SK-N-MC (cell line): Measurements from ENCODE around the gene OR13A1.

GRCh38 chr10:43318104-43318733, 51.4 kb upstream of the RASGEF1A start:
- RRBS = no CpG with 5 or more reads among the region's 10 CpGs

DNA sequence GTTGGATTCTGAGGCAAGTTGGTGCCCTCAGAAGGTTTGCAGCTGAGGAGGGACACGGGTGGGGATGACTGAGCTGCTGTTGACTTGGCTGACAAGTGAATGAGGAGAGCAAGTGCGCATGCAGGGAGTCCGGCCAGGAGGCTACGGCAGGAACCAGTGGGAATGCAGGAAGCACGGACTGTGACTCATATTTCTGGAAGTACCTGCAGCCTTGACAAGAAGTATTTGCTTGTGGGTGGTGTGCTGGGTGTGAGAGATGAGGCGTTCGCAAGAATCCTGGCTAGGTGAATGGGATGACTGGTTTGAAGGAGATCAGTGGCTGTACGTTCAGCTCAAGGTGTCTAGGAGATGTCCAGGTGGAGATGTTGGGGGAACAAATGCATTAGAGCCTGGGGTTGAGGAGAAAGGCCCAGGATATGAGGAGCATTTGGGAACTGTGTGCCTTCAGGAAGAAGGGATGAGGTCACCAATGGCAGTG, 30.8 kb upstream of the FXYD4 start:
- RRBS = no CpG with 5 or more reads among the region's 8 CpGs

DNA sequence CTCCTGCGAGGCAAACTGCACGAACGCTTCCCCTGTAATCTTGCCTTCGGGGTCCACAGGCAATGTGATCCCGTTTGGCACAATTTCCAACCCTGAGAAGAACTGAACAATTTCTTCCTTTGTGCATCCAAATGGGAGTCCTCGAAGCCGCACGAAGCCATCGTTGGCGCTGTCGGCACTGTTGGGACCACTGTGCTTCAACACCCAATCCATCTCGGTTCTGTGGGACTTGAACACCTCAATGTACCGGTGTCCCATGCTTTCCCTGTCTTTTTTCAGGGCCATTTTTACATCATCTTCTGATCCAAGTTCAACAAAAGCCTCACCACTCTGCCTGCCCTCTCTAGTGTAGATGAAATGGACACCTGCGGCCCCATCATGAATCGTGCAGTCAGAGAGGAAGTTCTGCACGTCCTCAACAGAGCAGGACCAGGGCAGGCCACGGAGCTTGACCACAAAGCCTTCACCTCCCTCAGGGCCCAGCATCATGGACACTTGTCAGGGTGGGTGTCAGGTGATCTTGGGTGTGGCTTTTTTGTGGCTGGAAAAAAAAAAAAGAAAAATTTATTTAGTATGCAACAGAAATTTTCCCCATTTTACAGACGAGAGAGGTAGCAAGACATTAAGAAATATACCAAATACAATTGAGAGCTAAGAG, 16.1 kb downstream of the FXYD4 start:
- RRBS = no CpG with 5 or more reads among the region's 18 CpGs

DNA sequence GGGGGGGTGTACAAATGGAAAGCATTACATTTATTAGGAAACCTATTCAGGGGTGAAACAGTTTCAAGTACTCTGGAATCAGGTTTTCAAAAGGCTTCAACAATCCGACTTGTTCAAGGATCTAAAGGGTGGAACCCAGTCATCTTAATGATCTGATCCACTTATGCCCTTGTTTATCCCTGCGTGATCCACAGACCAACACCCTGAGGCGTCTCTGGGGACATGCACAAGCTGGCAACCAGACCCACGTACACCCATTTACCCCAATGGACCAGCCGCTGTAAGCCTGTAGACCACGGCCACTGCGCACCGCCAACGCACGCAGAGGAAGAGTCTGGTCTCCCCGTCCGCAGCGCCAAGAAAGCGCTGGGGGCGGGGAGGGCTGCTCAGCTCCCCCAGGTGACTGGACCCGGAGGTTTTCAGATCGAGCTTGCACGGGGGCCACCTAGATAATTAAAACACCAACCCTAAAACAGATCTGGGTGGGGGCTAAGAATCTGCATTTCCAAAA, 13.3 kb downstream of the HNRNPF start:
- RRBS = no CpG with 5 or more reads among the region's 18 CpGs

GRCh38 chr10:43396897-43397109, 12.2 kb downstream of the HNRNPF start:
- RRBS = 1% methylated on average over 10 of the region's 23 CpGs

DNA sequence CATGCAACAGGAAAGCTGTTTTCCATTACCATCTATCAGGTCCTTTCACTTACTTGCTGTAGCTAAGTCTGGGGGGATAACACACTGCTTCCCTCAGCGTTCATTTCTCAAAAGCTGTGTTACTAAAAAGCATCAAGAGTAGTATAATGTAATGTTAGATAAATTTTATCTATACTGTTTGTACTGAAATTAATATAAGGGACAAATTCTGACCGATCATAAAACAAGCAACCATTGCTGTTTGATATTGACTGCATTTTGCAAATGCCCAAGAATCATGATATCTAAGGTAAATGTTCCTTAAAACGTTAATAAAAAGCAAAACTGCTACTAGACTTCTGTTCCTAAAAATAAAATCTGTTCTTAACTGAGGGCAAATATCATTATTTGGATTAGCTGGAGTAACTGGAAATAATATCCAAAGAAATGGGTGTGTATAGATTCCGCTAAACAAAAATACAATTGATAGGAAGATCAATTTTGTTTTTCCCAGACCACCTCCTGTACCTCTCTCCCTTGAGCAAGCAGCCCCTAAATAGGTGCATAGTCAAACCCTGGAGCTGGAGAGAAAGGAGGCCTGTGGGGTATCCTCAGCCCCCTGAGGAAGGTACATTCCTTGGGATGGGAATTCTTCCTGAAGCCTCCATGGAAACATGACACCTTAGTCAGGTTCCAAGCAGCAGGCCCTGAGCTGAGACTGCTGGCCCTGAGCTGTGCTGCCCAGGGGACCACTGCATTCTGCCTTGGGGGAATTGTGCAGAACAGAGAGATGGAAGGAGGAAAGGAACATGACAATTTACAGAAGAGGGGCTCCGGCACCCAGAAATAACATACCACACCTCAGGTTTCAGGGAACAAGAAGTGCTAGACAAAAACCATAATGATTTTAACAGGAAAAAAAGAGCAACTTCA, 7.5 kb downstream of the HNRNPF start:
- RRBS = no CpG with 5 or more reads among the region's 5 CpGs

DNA sequence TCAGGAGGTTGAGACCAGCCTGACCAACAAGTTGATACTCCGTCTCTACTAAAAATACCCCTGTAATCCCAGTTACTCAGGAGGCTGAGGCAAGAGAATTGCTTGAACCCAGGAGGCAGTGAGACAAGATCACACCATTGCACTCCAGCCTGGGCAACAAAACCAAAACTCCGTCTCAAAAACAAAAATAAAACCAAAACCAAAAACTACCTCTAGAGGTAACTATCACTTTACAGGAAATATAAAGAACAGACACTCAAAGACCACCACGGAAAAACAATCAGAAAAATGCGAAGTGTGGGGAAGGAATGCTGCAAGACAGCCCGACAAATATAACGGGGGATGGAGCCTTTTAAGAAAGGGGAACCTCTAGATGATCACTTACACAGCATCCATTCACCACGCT, 4.3 kb downstream of the HNRNPF start:
- RRBS = no CpG with 5 or more reads among the region's 7 CpGs

DNA sequence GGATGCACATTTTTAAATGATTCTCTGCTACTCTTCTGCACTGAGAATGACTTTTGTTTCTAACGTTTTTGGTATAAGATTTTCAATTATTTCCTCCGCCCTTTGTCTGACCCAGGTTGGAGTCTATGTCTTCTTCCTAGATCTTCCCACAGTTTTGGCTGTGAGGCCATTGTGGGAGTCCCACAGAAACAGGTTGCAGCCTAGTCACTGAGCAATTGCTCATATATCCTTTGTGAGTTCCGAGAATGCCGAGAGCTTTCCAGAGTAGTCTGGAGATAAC, 167.9 kb upstream of the ZNF32 start:
- RRBS = no CpG with 5 or more reads among the region's 4 CpGs

GRCh38 chr10:43870708-43871497, 222.2 kb upstream of the ZNF32 start:
- RRBS = no CpG with 5 or more reads among the region's 19 CpGs

DNA sequence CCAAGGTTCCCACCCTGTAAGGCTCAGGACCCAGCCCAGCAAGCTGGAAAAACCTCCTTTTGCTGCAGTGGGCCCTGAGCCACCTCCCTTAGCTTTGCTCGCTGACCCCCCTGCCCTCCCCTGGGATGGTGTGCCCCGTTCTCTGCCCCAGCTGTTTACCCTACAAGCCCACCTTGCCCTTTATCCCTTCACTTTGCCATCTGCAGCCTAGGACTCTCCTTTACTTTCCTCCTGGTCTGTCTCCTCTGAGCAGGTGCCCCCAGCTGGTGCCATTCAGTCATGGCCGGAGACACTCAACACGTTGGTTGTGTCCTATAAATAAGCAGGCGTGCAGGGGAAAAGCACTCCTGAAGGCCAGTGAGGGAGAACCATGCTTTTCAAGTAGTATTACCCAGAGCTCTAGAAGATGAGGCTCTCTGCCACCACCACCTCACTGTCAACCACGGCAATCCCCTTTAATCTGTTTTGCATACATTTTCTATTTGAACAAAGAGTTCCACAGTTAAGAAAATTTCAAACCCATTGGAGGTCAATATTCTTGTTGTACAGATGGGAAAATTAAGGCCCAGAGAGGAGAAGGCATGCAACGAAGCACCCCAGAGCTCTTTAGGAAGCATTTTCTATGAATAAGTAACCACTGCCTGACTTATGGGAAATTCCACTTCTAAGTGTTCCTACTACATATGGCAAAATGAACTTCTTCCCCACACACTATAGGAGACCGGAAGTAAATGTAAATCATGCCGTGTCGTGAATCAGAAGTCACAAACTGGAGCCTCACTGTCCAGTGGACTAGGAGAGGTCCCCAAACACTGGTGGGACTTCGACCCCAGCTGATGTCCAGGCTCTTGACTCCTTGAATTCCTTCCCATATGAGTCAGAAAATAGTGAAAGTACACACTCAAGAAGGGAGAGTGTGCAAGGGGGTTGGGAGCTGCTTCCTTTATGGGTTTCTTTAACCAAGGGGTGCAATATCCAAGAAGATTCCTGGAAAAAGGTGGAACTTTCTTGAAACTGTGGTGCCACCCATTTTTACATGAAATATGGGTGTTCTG, 6.3 kb downstream of the RASSF4 start:
- RRBS = no CpG with 5 or more reads among the region's 11 CpGs

- RRBS = no CpG with 5 or more reads among the region's 6 CpGs
Measured at GRCh38 chr10:44968873-44969407, 9.3 kb downstream of the RASSF4 start.

DNA sequence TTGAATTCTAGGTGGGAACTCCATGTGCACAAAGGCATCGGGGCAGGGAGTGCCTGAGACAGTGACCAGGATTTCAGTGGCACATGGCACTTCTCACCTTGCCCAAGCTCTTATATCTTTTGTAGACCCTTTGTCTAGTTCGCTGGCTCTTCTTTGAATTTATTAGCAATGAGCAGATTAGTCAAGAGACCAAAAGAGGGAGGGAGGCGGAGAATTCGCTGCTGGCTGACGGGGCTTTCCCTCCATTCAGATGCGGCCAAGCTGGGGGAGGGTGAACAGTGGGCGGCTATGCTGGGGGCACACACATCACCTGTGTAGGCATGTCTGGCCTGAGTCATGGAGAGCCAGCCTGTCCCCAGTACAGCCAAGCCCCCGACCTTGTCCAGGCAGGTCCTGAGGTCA, 1.6 kb upstream of the DEPP1 start:
- RRBS = no CpG with 5 or more reads among the region's 8 CpGs

DNA sequence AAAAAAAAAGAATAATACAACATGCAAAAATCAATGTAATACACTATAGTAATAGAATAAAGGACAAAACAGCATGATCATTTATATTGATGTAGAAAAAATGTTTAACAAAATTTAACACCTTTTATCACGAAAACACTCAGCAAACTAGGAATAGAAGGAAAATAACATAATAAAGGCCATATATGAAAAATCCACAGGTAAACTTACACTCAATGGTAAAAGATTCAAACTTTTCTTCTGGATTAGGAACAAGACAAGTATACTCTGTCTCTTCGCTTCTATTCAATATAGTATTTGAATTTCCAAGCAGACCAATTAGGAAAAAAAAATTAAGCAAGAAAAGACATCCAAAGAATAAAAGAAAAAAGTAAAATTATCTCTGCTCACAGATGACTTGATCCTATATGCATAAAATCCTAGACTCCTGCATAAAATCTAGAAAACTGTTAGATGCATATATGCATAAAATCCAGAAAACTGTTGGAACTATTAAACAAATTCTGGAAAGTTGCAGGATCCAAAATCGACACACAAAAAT, at the start of gene OR13A1:
OR13A1 (minus strand) TSS at position 295 of the 541 bp plus-strand sequence.
- RRBS = no CpG with 5 or more reads among the region's 3 CpGs

DNA sequence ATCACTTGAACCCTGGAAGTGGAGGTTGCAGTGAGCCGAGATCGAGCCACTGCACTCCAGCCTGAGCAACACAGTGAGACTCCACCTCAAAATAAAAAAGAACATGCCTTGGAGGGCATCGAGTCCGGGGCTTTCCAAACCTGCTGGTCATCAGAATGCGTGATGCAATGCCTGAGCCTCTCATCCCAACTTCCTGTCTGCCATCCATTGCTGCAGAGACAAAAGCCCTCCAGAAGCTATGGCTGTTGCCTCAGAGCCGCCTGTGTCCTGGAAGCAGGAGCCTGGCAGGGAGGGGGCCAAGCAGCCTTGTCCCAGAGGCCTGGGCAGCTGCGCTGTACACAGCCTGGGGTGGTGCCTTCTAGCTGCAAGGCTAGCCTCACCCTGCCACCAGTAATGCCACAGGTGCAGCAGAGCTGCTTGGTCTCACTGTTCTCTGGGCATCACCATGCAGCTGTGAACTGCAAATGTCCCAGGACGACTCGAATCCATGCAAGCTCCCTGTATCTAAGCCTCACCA, 6.9 kb downstream of the ALOX5 start:
- RRBS = no CpG with 5 or more reads among the region's 9 CpGs

GRCh38 chr10:45445302-45445974, 71.4 kb downstream of the ALOX5 start:
- RRBS = no CpG with 5 or more reads among the region's 16 CpGs

DNA sequence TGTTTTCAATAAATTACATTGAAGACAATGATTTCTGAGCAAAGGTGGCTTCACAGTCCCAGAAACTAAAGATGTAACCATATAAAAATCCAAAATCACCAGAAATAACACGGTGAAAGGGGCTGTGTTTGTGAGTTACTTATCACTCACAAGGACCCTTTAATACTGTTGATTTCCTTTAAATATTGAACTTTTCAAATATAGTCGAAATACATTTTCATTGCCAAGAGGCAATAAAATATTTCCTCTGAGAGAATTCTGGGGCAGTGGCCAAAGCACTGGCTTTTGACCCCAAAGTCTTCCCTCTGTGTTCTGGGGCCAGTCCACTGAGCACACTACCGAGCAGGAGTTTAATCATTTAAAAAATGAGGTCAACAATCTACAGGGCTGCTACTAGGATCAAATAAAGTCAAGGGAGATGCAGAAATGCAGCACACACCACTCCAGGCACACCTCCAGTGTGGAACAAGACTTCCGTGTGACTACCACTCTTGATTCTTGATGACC, 63.7 kb downstream of the MARCHF8 start:
- RRBS = no CpG with 5 or more reads among the region's 4 CpGs

DNA sequence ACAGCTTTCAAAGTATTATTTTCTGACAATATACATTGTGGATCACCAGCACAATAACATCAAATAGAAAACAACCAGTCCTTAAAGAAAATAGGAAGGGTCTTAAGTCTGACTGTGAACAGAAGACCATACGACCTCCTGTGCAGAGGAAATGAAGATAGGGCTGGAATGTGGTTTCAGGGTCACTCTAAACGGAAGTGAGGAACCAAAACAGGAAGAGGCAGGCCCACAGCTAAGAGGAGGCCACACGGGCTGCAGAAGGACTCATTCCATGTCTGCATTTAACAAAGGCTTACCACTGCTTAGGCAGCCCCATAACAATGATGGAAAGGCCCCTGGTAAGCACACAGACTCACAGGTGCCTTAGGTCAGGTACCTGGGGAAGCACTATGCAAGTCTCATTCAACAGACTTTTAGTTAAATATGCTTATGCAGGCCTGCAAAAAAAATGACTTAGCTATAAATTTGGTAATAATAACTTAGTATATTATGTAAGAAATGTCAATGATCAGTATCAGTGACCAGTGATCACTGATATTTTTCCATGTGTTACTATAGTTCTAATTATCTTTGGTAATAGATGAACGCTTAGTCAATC, 22.4 kb upstream of the MARCHF8 start:
- RRBS = no CpG with 5 or more reads among the region's 4 CpGs

DNA sequence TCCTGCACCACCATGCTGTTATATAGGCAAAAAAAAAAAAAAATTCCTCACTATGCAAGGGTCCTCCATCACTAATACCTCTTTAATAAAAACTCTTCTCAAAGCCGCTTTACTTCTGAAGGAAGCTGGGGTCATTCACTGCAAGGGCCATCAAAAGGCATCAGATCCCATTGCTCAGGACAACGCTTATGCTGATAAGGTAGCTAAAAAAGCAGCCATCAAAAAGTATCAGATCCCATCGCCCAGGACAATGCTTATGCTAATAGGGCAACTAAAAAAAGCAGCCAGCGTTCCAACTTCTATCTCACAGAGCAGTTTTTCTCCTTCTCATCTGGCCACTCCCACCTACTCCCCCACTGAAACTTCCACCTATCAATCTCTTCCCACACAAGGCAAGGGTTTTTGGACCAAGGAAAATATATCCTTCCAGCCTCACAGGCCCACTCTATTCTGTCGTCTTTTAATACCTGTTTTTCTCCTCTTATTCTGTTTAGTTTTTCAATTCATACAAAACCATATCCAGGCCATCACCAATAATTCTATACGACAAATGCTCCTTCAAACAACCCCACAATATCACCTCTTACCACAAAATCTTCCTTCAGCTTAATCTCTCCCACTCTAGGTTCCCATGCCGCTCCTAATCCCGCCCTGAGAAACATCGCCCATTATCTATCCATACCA, 39.9 kb upstream of the MARCHF8 start:
- RRBS = no CpG with 5 or more reads among the region's 9 CpGs

DNA sequence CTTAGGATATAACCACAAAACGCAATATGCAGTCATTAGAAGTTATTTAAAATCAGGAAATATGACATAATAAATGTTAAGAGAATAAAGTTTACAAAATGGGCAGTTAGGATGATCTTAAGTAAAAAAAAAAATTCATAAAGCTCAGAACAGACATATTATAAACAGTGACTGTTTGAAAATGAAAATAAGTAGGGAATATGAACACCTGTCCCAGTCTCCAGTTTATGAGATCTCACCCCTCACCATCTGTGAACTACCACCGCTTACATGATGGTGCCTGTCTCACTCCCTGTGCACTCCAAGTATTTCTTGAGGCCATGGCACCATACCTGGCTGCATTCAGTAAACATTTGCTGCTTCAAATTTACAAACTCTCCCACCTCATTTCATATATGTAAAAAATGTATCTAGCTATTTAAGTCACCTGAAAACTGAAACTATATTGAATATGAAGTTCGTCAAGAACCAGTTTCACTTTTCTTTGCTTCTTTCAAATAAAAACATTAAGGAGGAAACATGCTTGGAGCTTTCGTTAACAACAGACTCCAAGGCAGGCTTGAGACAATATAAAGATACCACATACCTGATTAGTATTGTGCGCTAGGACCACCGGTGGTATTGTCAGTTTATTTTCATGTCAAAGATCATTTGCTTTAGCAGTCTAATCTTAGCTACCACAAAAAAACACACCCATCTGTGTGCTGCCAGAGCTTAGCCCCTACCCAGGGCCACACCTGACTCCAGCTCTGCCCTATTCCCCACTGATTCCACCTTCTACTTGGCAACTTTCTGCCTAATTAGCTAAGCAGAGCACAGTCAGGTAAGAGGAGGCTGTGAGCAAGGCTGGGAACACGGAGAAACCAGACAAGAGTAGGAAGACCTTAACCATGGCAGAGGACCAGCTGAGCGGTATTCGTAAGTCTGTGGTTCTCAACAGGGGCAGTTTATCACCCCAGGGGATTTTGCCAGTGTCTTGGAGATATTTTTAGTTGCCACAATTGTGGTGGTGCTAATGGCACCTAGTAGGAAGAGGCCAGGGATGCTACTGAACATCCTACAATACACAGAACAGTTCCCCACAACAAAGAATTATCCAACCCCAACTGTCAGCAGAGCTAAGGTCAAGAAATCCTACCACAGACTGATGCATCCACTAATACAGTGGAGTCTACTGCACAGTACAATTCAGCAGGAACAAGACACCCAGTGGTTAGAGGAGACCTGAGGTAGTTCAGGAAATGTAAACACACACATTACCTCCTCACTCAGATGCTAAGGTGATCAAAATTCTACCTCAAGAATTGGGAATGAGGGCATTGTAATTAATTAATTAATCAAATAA, 45.5 kb upstream of the MARCHF8 start:
- RRBS = no CpG with 5 or more reads among the region's 9 CpGs

- RRBS = no CpG with 5 or more reads among the region's 2 CpGs
Measured at GRCh38 chr10:45971457-45971663, 929 bp upstream of the TIMM23 start.